SK-N-DZ (cell line): ENCODE measurements around the genes KLHL29 and ATAD2B.

DNA sequence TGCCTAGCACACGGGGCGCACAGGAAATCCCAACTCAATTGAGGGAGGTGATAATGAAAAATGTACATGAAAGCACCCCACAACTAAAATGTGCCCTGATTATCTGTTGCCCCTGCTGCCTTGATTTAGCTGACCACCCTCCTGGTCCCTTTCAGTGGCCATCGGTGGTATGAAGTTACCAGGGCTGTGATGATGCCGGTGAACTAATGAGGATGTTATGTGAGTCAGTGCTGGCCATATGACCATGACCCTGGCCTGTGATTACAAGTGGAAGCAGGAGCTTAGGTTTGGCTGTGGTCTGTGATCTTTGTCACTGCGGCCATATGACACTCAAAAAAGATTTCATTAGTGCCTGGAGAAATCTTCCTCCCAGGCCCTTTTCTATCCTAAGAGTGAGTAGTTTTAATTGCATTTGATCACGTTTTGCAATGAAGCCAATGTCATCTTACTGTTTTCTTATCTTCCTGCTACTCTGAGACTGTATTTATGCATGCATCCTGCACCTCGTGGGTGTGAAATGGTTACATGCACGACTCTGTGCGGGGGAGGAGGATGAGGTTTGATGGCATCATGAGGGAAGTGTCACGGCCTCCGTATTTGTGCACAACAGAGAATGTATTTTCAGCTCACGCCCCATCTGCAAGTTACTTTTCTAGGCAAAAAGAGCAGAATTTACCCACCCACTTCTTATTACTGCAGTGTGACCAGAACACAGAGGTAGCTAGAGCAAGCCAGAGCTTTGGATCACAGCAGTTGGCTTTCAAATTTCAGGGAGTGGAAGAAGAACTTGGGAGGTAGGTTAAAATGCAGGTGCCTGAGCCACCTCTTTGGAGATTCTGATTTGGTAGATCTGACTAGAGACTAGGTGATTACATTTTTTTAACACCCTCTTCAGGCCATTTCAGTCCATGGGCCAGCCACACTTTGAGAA, 145.0 kb downstream of the TDRD15 start:
RAMPAGE:
- cytosol, long total RNA = no peak
- nucleus, long total RNA = no peak

DNA sequence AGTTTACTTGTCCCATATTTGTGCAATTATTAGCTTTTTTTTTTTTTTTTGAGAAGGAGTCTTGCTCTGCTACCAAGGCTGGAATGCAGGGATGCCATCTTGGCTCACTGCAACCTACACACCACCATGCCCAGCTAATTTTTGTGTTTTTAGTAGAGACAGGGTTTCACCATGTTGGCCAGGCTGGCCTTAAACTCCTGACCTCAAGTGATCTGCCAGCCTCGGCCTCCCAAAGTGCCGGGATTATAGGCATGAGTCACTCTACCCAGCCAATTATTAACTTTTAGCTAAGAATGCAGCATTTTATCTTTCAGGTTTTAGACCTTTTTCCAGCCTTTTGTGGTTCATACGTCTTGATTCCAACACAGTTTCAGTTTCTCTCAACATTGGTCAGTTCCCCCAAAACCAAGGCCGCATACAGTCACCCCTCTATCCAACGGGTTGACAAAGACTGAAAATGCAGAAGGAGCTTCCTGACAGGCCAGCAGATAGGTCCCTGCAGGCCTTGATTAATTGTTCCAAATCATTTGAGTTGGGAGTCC, 262.3 kb upstream of the KLHL29 start:
RAMPAGE:
- cytosol, long total RNA = no peak
- nucleus, long total RNA = no peak

DNA sequence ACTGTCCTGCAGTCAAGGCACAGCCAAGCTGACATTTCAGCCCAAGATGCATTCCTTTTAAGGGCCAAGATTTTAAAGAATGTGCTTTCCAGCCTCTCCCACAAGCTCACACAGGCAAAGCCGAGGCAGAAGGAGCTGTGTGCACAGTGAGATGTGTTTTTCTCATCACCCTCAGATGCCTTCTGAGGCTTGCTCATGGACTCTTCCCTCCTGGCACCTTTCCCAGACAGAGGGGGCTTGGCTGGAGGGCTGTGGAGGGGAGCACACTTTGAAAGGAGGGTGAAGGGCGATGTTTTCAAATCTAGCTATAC, 97.7 kb upstream of the KLHL29 start:
RAMPAGE:
- cytosol, long total RNA = no peak
- nucleus, long total RNA = no peak

DNA sequence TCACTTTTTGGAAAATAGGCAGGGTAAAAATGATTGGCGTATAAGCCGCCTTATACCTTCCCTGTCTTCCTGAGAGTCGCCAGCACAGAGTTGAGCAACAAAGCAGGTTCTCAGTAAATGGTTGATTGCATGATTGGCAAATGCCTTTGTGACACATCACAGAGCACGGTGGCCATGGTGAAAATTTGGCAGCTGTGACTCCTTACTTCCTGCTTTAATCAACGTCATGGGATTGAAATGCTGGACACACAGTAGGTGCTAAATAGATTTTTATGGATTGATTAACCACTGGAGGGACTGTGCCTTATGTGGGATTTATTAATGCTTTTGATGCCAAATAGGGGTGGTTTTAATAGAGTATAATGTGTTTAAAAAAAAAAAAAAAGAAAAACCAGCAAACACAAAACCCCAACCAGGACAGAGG, 3.8 kb upstream of the KLHL29 start:
RAMPAGE:
- cytosol, long total RNA = no peak
- nucleus, long total RNA = no peak

RAMPAGE:
- cytosol, long total RNA = no peak
- nucleus, long total RNA = no peak
These were observed at the start of gene KLHL29 for GRCh38 chr2:23384957-23385732. KLHL29 (plus strand) TSS chr2:23385179.

DNA sequence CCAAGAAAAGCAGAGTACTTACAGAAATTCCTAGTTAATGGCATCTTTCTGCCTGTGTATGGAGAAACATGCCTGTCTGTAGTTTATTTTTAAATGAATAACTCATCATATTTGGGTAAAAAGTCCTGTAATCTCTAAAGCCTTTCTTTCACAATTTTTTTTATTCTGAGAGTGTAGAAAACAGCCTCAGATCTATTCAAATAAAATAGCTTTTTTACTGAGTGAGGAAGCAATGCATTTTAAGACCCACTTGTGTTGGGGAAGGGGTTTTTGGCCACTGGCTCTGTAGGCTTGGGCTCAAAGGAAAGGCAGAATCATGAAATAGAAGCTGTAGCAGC, 82.4 kb downstream of the KLHL29 start:
RAMPAGE:
- cytosol, long total RNA = no peak
- nucleus, long total RNA = no peak

GRCh38 chr2:23531026-23531740, 146.2 kb downstream of the KLHL29 start:
RAMPAGE:
- cytosol, long total RNA = no peak
- nucleus, long total RNA = no peak

RAMPAGE:
- cytosol, long total RNA = no peak
- nucleus, long total RNA = no peak
These were observed 193.7 kb downstream of the ATAD2B start for GRCh38 chr2:23732881-23733904.

GRCh38 chr2:23757505-23758382, 169.2 kb downstream of the ATAD2B start:
RAMPAGE:
- cytosol, long total RNA = no peak
- nucleus, long total RNA = no peak

GRCh38 chr2:23926671-23927581, at the start of gene ATAD2B:
ATAD2B (minus strand) TSS chr2:23927123.
RAMPAGE:
- cytosol, long total RNA = no peak
- nucleus, long total RNA = start-site peak on the plus strand at chr2:23927257-23927301, 43 and 17 reads in 2 replicates

DNA sequence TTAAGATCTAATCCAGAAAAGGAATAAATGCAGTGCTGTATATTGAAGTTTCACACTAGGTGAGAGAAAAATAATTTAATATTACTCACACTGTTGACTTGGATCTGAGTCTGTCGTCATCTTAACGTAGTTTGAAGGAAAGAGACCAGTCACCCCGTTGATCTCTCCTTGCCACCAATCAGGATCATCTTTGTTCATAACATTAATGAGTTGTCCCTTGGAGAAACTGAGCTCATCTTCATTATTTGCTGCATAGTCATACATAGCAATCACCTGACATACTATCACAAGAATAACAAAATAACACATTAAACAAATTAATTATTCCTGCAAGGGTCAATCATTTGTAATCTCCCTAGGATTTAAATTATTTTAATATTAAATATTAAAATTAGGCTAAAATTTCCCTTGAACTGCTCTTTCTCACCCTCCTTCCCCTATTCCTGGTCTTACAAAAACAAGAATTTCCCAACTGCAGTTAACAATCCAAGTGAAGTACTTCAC, 71.2 kb downstream of the FAM228A start:
RAMPAGE:
- cytosol, long total RNA = no peak
- nucleus, long total RNA = no peak

GRCh38 chr2:24300912-24301395, 59.4 kb downstream of the ITSN2 start:
RAMPAGE:
- cytosol, long total RNA = no peak
- nucleus, long total RNA = no peak

DNA sequence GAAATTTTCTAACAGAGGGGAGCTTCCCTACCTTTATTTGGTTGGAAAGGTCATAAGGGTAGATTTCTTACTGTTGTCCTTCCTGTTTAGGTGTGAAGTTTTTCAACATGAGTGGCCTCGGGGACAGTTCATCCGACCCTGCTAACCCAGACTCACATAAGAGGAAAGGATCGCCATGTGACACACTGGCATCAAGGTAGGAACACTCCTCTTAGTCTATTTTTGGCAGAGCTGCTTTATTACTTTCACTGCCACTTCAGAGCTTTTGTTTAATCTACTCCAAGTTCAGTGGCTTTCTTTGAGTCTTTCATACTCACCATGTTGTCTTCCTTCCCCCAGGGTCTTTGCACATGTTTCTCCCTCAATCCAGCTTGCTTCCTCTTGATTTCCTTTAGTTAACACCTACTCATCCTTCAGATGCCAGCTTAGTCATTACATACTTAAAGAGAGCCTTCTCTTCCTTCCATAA, 134.6 kb downstream of the PTRHD1 start:
RAMPAGE:
- cytosol, long total RNA = no peak
- nucleus, long total RNA = no peak

GRCh38 chr2:24766441-24767048, 26.6 kb downstream of the PTRHD1 start:
RAMPAGE:
- cytosol, long total RNA = no peak
- nucleus, long total RNA = no peak

DNA sequence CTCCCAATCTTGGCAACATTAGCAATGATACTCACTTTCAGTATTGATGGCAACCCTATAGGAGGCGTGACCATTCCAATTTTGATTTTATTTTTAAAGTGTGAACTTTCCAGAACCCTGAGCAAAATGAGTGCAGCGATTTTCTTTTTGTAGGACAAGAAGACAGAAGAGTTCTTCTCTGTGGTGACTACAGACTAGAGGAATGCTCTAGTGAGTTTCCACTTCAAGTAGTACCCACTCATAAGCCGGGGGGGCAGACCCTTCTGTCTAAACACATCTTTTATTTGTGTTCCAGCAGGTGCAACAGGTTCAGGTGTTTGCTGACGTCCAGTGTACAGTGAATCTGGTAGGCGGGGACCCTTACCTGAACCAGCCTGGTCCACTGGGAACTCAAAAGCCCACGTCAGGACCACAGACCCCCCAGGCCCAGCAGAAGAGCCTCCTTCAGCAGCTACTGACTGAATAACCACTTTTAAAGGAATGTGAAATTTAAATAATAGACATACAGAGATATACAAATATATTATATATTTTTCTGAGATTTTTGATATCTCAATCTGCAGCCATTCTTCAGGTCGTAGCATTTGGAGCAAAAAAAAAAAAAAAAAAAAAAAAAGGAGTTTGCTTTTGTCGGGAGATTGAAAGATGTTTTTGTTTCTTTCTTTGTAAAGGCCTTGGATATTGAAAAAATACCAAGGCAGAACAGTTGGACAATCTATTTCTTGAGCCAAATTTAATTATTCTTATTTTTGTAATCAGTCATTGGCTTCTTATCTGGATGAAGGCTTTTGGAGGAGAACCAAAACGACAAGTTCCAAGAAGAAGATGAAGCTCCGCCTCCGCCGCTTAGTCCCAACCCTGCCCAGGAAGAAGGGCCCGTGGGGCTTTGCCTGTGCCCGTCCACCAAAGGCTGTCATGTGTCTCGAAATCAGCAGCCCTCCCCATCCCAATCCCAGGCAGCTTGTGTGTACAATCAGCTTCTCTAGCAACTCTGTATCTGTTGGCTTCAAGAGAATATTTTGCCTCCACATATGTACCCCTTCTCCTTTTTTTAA, 24.9 kb downstream of the PTRHD1 start:
RAMPAGE:
- cytosol, long total RNA = no peak
- nucleus, long total RNA = no peak

DNA sequence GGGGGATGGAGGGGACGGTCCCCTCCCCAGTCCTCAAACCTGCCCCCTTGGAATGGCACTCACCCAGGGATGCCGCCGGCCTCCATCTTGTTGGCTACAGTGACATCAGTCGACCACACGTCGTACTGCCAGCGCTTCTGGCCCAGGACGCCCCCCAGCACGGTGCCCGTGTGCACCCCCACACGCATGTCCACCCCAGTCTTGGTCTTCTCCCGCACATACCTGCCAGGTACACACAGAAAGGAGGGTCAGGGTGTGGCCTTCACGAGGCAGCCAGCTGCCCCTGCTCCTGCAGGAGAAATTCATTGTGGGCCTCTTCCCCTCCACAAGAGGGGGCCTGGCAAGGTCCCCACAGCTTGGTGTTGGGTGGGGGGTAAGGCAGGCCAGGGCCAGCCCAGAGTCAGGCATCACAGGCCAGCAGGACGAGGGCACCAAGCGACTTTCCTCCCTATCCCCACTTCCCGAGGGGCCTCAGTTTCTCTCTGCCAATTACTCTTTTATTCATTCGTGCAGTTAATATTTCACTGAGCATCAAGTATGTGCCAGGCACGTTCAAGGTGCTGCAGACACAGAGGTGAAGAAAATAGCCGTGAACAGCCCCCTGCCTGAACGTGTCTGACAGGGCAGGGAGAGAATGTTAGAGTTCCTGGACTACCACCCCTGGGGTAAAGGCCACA, 46.7 kb downstream of the CENPO start:
RAMPAGE:
- cytosol, long total RNA = no peak
- nucleus, long total RNA = no peak

DNA sequence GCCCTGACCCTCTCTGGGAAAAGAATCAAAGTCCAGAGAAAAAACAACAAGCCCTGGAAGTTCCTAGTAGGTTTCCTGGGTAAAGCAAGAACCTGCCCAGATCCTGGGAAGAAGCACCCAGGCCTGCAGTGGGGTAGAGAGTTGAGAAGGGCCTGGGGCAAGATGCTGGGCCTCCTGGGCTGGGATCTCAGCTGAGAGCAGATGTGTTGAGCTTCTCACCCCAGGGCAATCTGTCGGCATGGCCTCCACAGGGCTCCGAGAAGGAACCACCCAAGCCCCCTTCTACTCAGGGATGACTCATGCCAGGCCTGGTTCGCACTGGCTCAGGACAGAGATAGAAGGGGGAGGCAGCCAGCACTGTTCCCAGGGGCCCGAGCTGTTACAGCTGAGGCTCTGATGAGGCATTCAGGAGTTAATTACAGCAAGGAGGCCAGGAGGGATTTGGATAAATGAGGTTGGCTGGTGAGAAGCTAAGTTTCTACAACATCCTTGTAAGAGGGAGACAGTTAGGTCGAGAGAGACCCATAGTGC, 62.5 kb downstream of the CENPO start:
RAMPAGE:
- cytosol, long total RNA = no peak
- nucleus, long total RNA = no peak

RAMPAGE:
- cytosol, long total RNA = no peak
- nucleus, long total RNA = no peak
These were observed 7.2 kb downstream of the ADCY3 start for GRCh38 chr2:24912854-24913230.

DNA sequence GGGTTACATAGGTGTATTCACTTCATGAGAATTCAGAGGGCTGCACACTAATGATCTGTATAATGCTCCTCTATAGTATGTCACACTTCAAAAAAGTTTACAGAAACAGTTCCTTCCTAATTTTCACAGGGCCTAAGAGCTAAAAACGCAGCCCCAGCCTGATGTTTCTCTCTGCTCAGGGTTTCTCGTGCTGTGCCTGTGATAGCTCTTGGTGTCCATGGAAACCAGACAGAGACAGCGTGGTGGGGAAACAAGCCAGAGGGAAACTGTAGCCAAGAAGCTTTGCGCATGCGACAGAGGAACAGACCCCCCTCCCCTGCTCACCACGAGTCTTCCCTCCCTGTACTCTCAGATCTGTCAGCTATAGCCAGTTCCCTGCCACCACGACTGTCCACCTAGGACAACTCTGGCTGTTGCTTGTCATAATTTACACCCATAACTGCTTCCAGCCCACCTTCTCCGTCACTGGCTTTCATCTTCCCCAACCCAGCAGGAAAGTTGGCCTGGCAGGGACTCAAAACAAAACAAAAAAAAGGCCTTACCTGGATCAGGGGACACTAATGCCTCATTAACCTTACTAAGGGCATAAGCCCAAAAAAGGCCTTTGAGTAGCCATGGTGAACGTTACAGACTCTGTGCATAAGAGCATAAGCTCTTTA, 13.2 kb upstream of the DNAJC27 start:
RAMPAGE:
- cytosol, long total RNA = no peak
- nucleus, long total RNA = no peak

GRCh38 chr2:25230397-25231357, 62.3 kb upstream of the POMC start:
RAMPAGE:
- cytosol, long total RNA = no peak
- nucleus, long total RNA = no peak